ENCODE results near the gene COL4A6.

DNA sequence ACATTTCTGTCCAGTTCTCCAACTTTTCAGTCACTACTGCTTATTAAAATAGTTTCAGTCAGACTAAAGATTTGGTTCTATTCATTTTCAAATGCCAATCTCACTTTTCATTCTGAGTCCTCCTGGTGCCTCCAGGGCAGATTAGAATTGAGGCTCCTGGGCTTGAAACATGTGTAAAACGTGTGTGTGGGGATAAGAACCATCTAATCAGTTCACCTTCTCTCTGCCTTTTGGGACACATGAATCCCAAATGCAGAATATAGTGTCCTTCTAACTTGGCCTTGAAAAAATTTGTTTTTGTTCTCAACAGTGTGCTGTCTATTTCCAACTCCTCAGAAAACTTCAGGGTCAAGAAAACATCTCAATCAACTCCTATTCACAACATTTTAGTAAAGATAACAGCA, 3.3 kb upstream of the BEX3 start:
- RRBS, result no CpG with 5 or more reads among the region's 1 CpG

DNA sequence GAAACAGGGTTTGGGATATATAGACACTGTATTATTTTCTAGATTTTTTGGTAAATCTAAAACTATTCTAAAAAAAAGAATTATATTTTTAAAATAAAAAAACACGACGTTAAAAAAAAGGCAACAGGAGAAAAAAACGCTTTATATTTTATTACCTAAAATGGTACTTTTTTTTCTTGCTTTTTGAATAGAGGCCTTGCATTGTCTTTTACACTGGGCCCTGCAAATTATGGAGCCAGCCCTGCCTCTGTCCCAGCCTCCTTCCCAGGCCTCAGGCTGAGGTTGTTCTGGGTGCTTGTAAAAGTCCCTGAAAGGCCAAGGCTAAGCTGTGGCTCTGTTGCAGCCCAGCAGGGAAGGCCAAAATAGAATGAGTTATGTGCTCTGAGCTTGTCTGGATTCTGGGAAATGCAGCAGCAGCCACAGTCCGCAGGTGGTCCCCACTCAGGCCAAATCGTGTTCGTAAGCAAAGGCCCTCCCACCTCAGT, 4.8 kb upstream of the TCEAL1 start:
- RRBS, result no CpG with 5 or more reads among the region's 6 CpGs

DNA sequence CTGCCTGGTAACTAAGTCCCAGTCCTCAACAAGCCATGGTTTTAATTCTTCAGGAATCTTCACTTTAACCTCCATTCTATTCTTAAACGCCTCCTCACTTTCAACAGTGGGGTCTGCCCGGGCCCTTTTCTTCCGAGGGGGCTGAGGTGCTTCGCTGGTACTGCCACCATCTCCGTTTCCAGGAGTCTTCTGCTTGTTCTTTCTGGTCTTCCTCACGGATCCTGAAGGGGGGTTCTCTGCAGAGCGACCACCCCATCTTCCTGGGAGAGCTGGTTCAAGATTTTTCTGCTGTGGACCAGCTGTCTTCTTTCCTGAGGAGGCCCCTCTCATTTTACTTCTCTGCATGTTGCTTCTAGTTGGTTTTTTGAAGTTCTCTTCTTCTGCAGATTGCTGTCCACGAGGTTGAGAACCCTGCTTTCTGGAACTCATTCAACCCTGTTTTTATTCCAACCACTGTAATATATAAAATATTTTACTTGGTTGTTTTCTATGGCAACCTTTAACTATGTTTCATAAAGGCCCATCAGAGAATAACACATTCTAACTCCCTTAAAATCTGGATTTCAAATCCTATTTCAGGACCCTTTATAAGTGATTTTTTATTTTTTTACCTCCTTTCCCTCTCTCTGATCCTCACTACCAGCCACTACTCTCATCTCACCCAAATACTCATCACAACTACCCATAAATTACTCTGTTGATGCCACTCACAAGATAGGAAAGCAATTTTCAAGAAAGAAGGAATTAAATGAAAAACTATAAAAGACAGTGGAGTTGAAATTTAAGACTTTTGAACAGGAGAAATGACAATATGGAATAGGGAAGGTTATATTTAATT, 9.7 kb downstream of the MORF4L2 start:
- RRBS, result no CpG with 5 or more reads among the region's 8 CpGs

DNA sequence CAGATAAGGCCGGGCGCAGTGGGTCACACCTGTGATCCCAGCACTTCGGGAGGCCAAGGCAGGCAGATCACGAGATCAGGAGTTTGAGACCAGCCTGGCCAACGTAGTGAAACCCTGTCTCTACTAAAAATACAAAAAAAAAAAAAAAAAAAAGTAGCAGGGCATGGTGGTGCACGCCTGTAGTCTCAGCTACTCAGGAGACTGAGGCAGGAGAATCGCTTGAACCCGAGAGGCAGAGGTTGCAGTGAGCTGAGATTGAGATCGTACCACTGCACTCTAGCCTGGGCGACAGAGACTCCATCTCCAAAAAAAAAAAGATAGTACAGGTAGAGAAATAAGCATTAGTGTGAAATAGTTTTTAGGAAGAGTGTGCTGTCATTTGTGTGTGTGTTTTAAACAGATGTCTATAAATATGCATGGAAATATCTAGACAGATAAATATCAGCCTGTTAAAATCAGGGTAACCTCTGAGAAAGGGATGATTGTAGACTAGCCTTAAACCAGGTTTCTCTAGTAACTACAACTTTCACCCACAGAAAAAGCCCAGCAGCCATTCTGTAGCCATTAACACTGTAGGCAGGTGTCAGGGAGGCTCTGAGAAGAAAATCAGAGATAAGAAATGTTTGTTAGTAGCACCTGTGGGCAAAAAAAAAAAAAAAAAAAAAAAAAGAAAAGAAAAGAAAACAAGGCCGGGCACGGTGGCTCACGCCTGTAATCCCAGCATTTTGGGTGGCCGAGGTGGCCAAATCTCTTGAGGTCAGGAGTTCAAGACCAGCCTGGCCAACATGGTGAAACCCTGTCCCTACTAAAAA, 7.1 kb downstream of the MORF4L2 start:
- RRBS, result no CpG with 5 or more reads among the region's 14 CpGs

DNA sequence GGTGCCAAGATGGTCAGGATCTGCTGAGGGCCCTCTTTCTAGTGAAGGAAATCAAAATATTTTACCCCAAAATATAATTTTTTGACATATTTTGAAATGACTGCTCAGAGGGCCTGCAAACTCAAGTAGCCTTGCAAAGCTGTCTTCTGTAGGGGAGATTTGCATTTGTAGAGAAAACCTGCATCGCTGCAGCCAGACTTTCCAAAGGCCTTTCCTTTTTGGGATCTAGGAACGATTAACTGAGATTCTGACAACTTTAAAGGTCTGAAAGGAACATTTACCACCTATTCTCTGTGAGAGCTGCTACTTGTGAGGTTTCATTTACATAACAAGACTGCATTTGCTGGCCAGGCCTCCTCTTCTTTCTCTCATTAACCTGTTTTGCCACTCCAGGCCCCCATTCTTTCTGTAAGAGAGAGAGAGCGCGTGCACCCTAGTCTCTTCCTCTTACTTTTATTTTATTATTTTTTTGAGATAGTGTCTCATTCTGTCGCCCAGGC, 31.5 kb downstream of the TMEM31 start:
- RRBS, result no CpG with 5 or more reads among the region's 5 CpGs

DNA sequence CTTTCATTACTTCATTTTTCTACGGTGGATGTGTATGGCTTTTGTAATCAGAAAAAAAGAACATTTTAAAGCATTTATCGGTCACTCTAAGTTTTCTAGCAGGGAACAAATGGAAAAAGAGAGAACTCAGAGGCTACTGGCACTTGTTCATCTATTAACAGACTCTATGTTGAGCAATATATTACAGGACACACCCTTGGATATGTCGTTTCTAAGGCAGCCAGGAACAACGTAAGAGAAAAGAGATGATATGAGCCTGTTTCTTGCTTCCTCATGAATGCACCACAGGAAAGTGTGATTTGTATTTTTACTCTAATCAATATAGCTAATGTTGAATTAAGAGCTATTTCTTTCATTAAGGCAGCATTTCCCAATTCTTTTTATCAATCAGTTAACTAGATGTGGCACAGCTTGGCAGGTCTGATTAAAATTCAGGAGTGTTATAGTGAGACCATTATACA, 13.2 kb downstream of the RAB9B start:
- RRBS, result no CpG with 5 or more reads among the region's 4 CpGs

DNA sequence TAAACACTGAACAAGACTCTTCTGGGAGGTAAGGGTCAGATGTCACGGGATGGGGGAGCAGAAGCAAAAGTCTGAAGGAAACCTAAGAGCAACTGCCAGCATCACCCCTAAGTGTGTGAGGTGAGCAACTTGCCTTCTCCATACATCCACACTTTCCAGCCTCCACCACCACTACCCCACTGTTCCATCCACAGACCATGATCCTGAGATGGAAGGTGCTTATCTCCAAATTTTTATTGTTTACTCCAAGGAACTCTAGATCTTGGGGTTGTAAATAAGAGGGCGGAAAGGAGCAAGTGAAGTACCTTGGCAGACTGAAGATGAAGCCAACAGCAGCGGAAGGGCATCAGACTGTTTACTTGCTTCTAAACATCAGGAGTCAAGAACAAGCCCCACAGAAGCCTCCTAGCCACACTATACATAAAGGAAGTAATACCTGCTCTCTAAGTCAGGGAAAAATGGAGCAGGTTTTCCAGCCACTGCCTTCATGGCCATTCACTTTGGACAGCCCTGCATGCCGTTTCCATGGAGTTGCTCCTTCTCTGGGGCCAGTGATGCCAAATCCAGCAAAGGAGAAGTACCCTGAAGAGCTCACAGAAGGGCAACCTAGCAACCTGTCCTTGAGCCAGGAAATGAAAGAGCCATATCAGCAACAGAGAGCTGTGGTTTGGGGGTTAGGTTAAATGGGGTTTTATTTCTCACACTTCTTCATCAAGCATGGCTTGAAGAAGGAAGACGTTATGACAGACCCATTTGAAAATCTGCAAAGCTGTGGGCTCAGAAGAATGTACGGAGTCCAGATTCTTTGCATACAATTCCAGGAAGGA, 1.9 kb upstream of the ZCCHC18 start:
- RRBS, result no CpG with 5 or more reads among the region's 6 CpGs

- RRBS, result no CpG with 5 or more reads among the region's 3 CpGs
These were observed 3.9 kb downstream of the FAM199X start for GRCh38 chrX:104169939-104170832.

DNA sequence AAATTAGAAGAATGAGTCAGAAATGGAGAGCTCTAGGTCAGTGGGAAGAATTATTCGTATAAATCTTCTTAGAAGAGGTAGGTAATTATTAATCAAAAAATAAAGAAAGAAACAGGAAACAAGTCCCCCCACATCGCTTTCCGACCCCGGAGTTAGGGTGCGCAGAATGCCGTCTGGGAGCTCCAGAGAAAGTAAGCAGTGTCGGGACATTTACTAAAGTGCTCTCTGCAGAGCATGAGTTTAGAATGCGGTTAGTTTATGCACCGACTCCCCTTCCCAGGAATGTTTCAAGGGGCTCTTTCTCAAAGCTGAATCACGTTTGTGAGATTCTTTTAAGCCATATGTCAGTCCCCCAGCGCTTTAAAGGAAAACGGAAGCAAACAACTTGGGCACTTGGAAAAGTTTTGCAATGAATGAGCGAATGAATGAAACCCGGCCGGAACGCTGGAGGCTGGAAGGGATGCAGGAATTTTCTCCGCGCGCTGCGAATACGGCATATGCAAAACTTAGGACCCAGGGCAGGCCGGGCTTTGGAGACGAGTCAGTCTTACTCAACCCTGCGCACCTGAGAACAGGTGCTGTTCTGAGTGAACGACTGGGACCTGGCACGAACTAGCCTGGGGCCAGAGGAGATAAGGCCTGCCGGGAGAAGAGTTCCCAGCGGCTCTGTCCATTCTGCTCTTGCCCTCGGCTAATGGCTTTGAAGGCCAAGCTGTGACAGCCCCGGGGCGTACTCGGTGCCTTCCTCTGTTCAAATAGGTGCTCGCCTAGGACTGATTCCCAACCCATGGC, 900 bp upstream of the NRK start:
- RRBS, result 6% methylated on average over 5 of the region's 33 CpGs

GRCh38 chrX:106201342-106201939, 33.3 kb downstream of the PWWP3B start:
- RRBS, result no CpG with 5 or more reads among the region's 3 CpGs

DNA sequence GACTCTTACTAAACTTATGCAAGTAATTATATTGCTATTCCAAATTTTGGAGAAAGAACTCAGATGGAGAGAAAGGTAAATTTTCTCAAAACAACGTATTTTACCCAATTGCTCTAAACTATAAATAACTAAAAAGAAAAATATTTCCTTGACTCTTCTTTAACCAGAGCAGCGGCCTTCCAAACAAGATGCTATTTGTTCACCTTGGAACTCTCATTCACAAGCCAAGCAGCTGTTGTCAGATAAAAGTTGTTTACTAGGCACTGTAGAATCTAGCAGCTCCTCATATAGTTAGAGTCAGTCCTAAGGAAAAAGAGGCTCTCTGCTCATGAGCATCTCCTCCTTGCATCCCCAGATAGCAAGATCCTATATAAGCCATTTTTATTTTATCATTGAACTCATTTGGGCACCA, 170.1 kb downstream of the PWWP3B start:
- RRBS, result no CpG with 5 or more reads among the region's 2 CpGs

DNA sequence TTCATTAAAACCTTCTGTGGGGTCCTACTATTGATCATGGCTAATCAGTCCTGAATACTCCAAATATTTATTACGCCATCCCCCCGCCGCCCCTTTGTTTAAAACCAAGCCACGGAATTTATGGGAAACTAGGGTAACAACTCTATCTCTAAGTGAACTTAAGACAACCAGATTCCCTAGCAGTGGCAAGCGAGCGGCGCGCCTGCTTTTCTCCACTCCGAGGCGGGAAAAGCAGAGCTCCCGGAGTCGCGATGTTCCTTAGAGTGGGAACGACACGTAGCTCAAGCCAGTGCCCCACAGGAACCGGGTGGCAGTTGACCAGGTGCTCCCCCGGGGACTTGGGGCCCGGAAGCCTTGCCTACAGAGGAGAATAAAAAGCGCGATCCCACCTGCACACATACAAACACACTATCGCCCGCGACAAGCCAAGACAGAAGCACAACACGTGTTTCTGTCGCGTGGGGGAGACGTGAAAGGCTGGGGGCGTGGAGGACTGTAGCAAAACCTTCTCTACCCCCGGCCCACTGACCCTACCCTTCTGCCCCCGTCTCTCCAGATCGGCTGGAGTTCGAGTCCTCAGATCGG, 531 bp downstream of the NUP62CL start:
- RRBS, result 3% methylated on average over 6 of the region's 33 CpGs

GRCh38 chrX:107675449-107676559, 47.5 kb downstream of the PRPS1 start:
- RRBS, result no CpG with 5 or more reads among the region's 9 CpGs

GRCh38 chrX:107700281-107700719, 72.0 kb downstream of the PRPS1 start:
- RRBS, result no CpG with 5 or more reads among the region's 3 CpGs

DNA sequence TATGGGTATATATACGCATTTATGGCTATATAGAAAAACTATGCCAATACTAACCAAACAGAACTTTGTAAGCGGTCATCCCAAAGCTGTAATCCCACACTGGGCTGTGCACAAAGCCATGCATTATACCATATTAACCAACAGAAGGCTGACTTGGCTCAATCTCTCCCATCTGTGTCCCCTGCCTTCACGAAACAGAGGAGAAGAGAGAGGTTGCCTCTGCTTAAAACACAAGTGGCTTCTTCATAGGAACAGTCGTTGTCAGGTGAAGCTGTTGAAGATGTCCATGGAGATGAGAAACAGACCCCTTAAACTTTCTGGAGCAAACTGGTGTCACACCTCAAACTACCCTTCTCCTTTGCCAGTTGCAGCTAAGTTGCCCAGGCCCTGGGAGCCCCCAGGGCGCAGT, 61.7 kb downstream of the TSC22D3 start:
- RRBS, result no CpG with 5 or more reads among the region's 5 CpGs

GRCh38 chrX:107726745-107727314, 48.8 kb downstream of the TSC22D3 start:
- RRBS, result no CpG with 5 or more reads among the region's 7 CpGs

- RRBS, result no CpG with 5 or more reads among the region's 5 CpGs
These were observed 129.6 kb downstream of the ATG4A start for GRCh38 chrX:108221138-108221591.

DNA sequence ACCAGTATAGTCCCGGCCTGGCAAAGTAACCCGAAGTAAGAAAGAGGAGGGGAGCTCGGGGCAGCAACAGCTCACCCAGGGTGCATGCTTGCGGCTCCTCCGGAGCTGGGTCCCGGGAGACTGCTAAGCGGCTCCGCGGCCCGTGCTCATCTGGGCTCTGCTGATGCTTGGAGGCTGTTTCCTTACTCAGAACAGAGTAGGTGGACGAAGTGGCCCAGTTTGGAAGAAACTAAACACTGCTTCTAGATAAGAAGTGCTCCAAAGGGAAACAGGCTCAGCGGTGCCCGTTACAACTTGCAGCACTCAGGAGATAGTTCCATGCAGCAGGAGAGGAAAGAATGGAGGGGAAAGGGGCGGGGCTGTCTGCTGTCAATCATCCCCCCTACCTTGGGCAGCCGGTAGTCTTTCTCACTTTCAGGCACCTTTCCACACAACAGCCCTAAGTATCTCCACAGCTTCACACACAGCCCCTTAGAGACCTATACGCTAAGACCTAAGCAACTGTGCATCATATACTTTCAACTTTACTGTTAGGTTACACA, at the start of gene COL4A6:
TSS of gene COL4A6 (minus strand) at position 312 of the 542 bp plus-strand sequence.
- RRBS, result 4% methylated on average over 4 of the region's 16 CpGs

GRCh38 chrX:108440278-108441008, 805 bp downstream of the COL4A5 start:
- RRBS, result 5% methylated on average over 3 of the region's 13 CpGs

All from epidermal melanocyte (primary cell).